Ishikawa (cell line): ENCODE measurements around the genes TXNDC11 and MRTFB.

- RRBS: no CpG with 5 or more reads among the region's 22 CpGs
These were observed 5.7 kb downstream of the SNN start for GRCh38 chr16:11673812-11674487.

- RRBS: no CpG with 5 or more reads among the region's 7 CpGs
These were observed 8.8 kb downstream of the SNN start for GRCh38 chr16:11677103-11677463.

- RRBS: 1% methylated on average over 50 of the region's 106 CpGs
These were observed at the start of gene TXNDC11 for GRCh38 chr16:11741917-11742923. Gene TXNDC11 (minus strand): TSS chr16:11742857.

GRCh38 chr16:11762411-11763213 lies 20.0 kb upstream of the TXNDC11 start:
- RRBS: no CpG with 5 or more reads among the region's 7 CpGs

DNA sequence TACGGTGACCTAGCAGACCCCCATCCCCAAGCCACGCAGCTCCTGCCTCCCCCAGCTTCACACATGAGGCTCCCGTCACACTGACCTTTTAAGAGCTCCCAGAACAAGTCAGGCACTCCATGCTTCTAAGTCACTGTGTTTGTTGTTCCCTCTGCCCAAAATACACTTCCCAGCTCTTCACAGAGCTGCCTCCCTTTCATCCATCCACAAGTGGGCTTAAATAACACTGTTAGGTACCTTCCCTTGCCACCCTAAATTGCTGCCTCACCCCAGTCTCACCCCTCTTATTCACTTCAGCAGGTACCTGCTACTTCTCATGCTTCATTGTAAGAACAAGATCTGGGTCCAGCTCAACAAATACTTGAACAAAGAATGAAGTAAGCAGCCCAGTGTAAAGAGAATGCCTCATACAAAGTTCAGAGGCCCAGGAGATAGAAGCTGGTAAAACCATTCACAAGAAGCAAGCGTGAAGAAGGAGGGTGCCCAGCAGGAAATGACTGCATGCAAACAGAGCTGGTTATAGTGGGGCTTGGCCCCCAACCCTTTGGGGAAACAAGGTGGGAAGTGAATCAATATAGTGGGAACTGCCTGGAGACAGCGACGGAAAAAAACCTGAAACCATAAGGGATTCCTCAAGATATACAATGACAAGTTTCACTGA lies 5.7 kb downstream of the ZC3H7A start:
- RRBS: no CpG with 5 or more reads among the region's 6 CpGs

DNA sequence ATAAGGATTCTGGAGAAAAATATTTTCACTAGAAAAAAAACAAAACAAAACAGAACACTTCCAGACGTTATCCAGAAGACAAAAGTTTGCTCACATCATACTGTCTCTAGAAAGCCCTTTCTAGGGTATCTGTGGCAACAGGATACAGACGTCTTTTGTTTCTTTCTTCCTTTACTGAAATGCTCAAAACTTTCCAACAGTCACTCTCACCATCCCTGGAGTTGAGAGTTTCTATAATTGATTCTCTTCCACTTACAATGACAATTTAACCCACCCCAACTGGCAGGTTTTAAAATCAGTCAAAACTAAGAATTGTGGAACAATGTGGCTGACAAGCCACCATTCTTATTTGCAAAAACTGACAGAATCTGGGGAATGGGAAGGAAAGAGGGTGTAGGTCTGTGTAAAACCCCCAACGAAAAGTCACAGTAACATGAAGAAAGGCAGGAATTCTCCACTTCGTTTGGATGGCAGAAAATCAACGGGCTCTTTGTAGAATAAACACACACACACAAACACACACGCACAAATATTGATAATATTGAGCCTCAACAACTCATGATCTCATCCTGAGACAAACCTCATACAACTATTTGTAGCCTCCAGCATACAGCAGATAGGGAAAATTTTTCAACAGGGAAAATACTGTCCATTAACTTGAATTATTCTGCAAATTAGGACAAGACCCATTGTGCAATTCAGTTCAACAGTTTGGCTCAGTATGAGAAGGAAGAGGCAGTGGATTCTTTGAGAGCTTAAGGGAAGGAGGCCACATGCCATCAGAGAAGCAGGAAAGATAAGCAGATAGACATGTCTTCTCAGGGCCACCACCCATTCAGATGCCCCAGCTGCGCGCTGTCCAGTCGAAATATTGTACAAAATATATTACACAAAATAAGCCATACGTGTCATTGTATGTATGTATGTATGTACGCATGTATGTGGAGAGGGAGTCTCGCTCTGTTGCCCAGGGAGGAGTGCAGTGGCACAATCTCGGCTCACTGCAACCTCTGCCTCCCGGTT lies 2.2 kb downstream of the ZC3H7A start:
- RRBS: no CpG with 5 or more reads among the region's 14 CpGs

GRCh38 chr16:12026962-12027440 lies 50.5 kb downstream of the SNX29 start:
- RRBS: no CpG with 5 or more reads among the region's 14 CpGs

- RRBS: no CpG with 5 or more reads among the region's 6 CpGs
These were observed 65.0 kb downstream of the SNX29 start for GRCh38 chr16:12041535-12041921.

GRCh38 chr16:12116888-12117656 lies 140.5 kb downstream of the SNX29 start:
- RRBS: no CpG with 5 or more reads among the region's 64 CpGs

GRCh38 chr16:12119342-12120126 lies 143.0 kb downstream of the SNX29 start:
- RRBS: no CpG with 5 or more reads among the region's 8 CpGs

DNA sequence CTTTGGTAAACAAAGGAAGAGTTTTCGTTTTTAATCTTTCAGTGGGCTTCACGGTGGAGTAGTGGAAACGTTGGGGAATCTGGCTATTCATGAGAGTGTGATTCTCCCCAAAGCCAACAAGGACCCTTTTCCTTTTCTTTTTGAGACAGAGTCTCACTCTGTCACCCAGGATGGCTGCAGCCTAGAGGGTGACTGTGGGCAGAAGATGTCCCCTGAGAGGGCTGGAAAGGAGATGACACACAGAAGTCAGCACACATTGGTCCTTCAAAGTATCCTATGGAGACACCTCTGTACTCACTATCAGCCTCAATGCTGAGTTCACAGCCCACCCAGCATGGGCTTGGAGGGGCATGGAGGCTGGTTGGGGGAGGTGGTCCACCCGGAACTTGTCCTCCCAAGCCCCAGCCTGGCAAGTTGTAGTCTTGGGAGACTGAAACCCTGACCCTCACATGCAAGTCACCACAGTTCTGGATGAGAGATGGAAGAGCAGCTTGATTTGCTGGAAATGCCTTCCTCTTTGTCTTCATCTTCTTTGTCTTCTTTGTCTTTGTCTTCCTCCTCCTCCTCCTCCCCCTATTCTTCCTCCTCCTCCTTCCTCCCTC lies 256.1 kb downstream of the SNX29 start:
- RRBS: no CpG with 5 or more reads among the region's 4 CpGs

- RRBS: no CpG with 5 or more reads among the region's 3 CpGs
These were observed 302.9 kb downstream of the CPPED1 start for GRCh38 chr16:12500758-12501273.

DNA sequence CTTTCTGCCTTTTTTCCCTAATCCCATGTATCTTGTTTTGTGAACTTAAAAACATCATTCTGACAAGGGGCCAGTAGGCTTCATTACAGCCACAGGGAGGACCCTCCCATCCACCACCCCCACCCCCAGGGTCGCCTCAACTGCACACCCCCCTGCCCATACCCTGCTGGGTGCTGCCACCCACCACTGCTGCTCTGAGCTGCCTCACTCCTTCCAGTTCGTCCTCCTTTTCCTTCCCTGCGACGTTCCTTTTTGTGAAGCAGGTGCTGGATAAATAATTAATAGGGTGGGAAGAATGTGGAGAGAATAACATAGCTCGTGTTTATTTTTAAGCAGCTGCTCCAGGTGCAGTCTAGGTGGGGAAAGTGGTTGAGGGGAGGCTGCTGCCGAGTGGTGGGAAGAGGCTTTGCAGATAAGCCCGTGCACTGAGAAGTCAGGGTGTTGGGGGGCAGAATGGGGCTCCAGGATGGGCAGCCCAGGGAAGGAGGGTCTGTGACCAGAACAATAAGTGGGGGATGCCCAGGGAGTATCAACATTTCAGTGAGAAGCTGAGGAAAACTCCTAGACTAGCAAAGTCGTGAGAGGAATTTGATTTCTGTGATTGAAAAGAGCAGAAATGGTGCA lies 300.6 kb downstream of the CPPED1 start:
- RRBS: no CpG with 5 or more reads among the region's 8 CpGs

DNA sequence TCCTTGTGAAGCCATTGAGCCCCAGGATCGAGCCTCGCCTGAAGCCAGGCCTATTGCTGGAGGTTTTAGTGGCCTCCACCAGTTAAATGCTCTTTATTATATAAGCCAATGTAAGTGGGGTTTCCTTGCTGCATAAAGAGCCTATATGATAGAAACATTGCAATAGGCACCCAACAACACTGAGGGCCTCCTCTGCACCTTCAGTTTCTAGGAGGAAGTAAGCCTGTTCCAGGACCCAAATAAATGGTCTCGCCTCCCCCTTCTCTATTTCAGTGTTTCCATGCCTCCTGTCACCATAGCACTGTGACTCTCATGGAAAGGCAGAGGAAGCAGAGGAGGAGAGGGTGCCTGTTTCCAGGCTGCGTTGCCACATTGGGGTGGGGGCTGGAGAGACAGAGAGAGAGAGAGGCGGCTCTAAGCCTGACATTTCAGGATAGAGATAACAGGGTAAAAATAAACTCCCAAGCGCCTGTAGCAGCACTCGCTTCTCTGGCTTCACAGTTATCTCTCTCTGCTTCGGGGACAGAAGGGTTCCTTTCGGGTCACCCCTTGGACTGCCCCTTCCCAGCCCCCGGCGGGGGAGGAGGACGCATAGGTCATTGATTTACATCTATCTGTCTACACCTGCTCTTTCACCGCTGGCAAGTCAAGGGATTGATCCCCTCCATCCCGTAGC lies 71.3 kb upstream of the MRTFB start:
- RRBS: no CpG with 5 or more reads among the region's 14 CpGs

GRCh38 chr16:14056932-14057594 lies 14.1 kb upstream of the MRTFB start:
- RRBS: no CpG with 5 or more reads among the region's 5 CpGs

DNA sequence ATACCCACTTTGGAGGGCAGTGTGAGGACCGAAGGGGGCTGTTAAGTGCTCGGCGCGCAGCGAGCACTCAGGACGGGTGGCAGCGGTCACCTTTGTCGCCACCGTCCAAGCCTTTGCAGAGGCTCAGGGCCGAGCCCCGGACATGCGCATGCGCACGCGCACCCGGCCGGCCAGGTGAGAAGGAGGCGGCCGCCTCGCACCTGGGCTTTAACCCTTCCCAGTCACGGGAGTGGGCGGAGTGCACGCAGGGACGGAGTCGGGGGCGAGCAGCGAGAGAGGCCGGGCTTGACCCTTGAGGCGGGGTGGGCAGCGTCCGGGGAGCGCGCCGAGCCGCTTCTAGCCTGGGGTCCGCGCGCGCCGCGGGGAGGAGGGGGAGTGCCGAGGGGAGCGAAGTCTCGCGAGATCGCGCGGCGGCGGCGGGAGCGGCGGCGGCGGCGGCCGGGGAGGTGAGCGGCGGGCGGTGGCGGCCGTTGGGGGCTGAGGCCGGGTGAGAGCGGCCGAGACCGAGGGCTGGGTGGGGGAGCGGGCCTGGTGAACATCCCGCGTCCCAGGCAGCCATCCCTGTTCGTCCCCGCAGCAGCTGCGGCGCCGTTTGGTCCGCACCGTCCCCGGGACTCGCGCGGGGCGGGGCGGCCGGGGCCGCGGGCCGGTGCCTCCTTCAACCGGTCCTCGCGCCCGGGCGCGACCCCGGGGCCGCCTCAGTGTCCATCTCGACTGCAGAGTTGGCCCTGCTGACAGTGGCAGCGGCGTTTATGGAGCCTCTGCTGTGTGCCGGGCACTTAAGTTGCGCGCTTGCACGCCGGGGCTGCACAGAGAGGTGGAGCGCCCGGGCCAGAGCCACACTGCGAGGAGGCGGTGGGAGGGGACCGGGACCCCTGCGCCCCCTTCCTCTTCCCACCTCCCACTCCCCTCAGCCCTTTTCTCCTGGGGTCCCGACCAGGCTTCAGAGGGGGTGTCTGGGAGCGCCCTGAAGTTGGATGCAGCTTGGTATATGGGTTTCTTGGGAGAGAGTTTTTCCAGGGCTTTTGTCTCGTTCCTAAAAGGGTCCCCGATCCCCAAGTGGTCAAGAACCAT lies at the start of gene MRTFB:
TSS of gene MRTFB (plus strand) at position 400 of the 1,074 bp plus-strand sequence.
- RRBS: 1% methylated on average over 46 of the region's 112 CpGs

- RRBS: no CpG with 5 or more reads among the region's 3 CpGs
These were observed 2.2 kb downstream of the MRTFB start for GRCh38 chr16:14073262-14073743.

DNA sequence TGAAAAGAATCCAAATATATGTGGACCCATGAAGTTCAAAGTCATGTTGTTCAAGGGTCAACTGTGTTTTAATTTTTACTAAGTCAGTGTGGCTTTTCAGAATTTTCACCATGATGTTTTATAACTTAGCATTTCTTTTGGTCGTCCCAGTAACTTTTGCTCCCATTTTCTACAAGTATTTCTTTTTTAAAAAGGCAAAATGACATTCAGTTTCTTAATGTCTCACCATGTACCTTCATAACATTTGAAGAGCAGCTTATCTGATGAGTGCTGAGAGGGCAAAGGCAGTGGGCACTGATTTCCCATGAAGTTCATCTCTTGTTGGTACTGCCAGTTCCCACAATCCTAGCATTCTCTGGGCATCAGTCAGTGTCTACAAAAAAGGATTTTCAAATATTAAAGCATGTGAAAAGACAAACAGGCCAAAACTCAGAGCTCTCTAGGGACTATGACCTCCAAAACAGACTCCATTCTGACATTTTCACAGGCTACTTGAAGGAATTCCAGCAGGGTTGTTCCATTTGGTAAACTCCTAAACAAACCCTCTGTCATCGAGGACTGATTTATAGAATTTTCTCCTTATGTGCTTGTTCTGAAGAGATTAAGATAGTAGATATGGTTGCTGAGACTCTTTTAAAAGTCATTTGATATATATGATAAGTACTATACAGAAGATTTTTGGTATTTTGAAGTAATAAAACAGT lies 80.4 kb downstream of the MRTFB start:
- RRBS: no CpG with 5 or more reads among the region's 2 CpGs

GRCh38 chr16:14176353-14177725 lies 105.7 kb downstream of the MRTFB start:
- RRBS: no CpG with 5 or more reads among the region's 6 CpGs

DNA sequence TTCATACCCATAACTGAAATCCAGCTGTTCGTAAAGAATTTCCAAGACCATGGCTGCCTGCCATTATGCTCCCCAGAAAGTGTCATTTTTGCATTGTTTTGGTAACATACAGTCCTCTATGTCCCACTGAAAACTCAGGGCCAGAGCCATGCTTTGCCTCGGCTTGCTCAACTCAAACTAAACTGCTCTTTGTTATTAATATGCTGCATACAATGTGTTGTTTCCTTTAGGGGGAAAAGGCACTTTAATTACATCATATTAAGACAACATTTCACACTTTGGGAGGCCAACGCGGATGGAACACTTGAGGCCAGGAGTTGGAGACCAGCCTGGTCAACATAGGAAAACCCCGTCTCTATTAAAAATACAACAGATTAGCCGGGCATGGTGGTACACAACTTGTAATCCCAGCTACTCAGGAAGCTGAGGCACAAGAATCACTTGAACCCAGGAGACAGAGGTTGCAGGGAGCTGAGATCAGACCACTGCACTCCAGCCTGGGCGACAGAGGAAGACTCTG lies 132.2 kb downstream of the MRTFB start:
- RRBS: no CpG with 5 or more reads among the region's 7 CpGs